AG09309 (cell line): Measurements from ENCODE around the genes OR6C74 and OR6C75.

DNA sequence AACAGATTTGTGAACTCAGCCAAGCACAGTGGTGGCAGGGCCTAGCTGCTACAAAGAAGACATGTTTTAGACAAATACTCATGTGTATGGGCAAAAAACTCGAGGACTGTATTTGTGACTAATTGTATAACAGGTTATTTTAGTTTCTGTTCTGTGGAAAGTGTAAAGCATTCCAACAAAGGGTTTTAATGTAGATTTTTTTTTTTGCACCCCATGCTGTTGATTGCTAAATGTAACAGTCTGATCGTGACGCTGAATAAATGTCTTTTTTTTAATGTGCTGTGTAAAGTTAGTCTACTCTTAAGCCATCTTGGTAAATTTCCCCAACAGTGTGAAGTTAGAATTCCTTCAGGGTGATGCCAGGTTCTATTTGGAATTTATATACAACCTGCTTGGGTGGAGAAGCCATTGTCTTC lies 4.1 kb downstream of the HNRNPA1 start:
- RRBS, result no CpG with 5 or more reads among the region's 3 CpGs

GRCh38 chr12:54285056-54285679 lies 4.6 kb downstream of the HNRNPA1 start:
- RRBS, result no CpG with 5 or more reads among the region's 4 CpGs

DNA sequence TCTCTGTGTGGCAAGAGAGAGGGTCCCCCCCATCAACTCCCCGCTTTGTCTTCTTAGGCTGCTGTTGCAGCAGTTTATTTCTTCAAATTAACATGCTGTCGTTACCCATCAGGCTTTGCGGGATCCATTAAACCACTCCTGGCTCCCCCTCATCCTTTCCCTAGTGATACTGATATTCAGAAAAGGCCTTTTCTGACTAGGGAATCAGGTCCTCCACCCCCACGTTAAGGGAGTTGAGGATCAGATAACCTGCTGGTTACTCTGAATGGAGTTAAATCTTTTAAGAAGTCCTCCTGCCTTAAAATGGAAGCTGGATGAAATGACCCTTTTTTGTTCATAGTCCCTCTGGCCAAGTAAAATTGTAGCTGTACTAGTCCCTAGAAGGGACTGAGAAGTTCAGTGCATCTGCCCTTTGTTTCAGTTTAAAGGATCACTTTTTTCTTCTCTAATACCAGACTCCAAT lies 15.2 kb downstream of the GPR84 start:
- RRBS, result no CpG with 5 or more reads among the region's 4 CpGs

- RRBS, result no CpG with 5 or more reads among the region's 8 CpGs
Measured at GRCh38 chr12:54351075-54351742, 13.1 kb downstream of the GPR84 start.

GRCh38 chr12:54379608-54380124 lies 4.9 kb downstream of the ZNF385A start:
- RRBS, result no CpG with 5 or more reads among the region's 13 CpGs

- RRBS, result no CpG with 5 or more reads among the region's 6 CpGs
Measured at GRCh38 chr12:54385491-54386087, 1.1 kb upstream of the ZNF385A start.

DNA sequence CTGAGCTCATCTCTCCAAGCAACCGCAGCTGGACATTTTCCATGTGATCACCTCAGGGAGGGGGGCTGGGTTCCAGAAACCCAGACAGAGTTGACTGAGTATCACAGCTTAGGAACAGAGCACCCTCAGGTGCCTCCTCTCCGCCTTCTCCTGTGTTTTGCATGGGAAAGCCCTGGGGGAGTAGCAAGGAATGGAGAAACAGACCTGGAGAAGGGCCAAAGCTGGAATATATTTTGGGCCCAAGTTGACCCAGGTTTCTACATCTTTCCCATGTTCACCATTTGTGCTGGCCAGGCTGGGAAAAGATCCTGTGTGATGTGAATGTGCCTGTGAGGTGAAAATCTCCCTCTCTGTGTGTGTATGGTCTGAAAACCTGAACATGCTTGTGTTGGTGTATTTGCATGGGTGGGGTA lies 8.2 kb upstream of the ITGA5 start:
- RRBS, result no CpG with 5 or more reads among the region's 2 CpGs

GRCh38 chr12:54888776-54889097 lies 34.4 kb downstream of the MUCL1 start:
- RRBS, result no CpG with 5 or more reads among the region's 8 CpGs

DNA sequence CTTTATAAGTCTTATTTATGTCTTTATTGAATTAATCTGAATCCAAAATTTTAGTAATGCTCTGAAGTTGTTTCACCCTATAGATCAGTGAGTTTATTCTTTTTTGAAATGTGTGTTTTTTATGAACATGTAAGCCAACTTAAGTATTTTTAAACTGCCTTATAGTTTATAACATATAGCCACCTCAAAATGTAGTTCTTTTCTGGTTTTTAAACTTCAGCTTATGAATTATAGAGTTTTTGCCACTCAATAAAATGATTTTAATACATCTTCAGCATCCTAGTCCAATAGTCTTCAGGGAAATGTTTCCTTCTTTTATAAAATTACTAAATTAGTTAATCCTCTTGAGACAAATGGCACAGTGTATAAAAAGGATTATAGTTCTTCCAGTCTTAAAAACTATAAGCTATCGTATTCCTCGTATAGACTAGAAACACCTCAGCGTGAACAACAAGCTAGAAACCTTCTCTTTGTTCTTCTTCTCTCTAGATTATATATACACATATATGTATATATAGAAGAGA lies at the start of gene OR6C74:
OR6C74 (plus strand) TSS at position 418 of the 524 bp plus-strand sequence.
- RRBS, result no CpG with 5 or more reads among the region's 3 CpGs

- RRBS, result no CpG with 5 or more reads among the region's 6 CpGs
Measured at GRCh38 chr12:55362650-55363241, at the start of gene OR6C75. OR6C75 (plus strand) TSS chr12:55362975.

DNA sequence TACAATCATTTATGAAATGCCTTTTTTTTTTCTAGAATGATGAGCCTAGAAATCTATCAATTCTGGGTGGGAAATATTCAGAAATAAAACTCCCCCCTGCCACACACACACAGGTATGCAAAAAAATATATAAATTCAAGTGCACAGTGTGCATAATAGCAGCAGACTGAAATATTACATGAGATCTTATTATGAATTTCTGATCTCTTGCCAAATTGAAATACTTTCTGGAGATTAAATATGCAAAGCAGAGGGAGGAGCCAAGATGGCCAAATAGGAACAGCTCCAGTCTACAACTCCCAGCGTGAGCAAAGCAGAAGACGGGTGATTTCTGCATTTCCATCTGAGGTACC lies 8.4 kb upstream of the OR6C68 start:
- RRBS, result no CpG with 5 or more reads among the region's 2 CpGs

- RRBS, result no CpG with 5 or more reads among the region's 6 CpGs
Measured at GRCh38 chr12:55642623-55643015, 5.9 kb downstream of the OR10P1 start.

DNA sequence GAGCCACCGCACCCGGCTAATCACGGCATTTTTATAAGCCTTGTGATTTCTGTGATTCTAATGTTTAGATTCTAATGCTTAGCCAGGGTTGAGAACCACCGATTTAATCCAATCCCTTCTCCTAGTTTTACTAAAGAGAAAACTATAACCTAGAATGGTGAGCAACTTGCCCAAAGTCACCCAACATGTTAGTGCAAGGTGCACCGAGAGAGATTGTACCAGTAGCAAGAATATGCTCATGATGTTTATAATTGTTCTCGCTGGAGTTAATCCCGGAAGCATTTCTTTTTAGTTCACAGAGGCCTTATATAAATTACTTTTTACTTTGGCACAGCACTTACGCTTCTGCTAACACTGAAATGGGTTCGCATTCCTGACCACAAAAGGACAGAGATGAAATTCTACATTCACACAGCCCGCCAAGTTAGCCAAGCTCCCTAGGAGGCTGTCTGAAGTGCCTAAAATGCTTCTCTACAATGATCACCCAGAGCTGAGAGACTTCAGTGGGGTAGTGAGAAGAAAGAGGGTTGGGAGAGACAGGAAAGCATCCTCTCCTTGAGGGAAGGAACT lies 620 bp upstream of the BLOC1S1 start:
- RRBS, result no CpG with 5 or more reads among the region's 10 CpGs

DNA sequence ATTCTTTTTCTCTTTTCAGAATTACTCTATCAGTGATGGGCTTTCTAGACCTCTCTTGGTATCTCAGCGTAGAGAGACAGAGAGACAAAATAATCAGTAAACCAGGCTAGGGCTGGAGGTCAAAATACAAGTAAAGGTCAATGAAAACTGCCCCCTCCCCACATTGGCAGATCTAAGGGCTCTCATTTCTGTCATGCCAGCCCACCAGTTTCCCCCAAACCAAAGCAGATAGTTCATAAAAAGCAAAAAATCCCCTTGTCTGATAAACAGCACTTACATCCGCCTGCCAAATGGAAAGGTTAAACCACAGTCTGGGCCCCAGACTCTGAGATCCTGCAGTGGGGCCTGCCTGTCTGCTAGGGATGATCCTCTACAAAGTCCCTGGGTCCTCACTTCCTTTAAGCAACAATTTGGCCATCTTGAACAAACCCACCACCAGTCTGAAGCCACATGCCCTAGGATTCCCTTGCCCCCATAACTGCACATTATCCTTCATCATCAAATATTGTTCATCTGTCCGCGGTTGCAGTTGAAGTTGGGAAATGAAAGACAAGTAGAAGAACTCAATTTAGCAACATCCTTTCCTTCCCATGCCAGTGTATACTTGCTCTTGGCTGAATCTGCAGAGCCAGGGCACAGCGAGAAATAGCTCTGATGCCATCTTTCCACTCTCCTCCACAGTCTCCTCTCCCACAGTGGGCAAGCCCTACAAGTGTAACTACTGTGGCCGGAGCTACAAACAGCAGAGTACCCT lies 9.7 kb upstream of the RPS26 start:
- RRBS, result no CpG with 5 or more reads among the region's 6 CpGs

DNA sequence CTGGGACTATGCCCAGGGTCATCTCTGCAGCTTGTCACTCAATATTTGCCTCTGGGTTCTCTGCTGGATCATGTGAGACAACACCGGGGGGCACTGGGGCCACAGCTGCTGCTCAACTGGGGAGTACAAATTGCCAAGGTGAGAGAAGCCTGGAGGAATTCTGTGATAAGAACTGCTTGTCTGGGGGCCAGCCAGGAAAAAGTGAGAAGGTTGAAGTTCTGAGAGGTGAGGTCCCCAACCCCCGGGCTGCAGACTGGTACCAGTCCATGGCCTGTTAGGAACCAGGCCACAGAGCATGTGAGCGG lies 7.3 kb upstream of the PA2G4 start:
- RRBS, result no CpG with 5 or more reads among the region's 3 CpGs

- RRBS, result no CpG with 5 or more reads among the region's 31 CpGs
Measured at GRCh38 chr12:56157115-56157607, 998 bp upstream of the MYL6 start.

DNA sequence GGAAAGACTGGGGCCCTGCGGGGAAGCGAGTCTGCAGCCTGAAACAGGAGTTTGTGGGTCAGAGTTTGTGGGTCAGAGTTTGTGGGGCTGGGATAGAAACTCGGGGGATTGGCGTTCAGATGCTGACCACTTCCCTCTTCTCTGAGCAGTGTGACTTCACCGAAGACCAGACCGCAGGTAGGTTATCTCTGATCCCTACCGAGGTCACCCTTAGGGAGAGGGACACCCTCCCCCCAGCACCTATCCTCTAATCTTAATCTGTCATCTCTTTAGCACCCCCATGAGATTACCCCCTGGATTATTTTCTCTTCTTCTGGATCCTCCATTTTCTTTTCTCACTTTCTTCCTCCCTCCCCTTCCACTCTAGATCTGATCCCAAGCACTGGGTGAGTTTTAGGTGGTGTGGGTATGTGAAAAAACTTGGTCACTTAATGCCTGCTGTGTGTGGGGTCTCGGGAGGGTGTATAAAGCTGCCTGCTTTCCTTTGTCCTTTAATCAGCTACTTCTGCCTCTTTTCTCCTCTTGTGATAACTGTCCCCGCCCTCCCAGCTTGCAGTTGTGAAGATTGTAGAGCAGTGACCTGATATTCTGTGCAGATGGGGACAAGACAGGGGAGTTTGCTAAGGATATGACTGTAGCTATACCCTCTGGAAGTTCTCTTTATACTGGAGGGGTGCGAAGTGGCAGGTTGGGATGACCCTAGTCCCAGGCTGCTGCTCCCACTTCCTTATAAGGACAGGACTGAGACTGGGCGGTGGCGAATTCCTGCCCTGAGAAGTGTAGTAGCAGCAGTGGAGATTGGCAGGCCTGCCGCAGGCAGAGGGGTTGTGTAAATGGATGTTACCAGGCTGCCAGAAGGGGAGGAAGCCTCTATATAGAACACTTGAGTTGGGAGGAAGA lies 626 bp downstream of the MYL6 start:
- RRBS, result no CpG with 5 or more reads among the region's 13 CpGs

DNA sequence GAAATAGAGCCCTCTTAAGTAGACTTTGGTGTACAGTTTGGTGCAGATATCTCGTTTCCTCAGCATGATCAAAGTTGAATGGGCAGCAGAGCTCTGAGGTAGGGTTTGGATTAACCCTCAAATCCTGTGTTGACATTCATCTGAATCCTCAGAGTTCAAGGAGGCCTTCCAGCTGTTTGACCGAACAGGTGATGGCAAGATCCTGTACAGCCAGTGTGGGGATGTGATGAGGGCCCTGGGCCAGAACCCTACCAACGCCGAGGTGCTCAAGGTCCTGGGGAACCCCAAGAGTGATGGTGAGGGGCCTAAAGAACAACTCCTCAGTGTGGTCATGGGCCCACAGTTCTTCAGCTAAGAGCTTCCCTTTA lies 1.3 kb downstream of the MYL6 start:
- RRBS, result no CpG with 5 or more reads among the region's 4 CpGs

- RRBS, result no CpG with 5 or more reads among the region's 2 CpGs
Measured at GRCh38 chr12:56161808-56162069, 3.6 kb downstream of the MYL6 start.